LNCaP clone FGC (cell line): ENCODE data around the gene FAT1.

- RRBS, 2 experiments = no CpG with 5 or more reads among the region's 9 CpGs
Observed at GRCh38 chr4:185399336-185399983, 2.8 kb downstream of the ANKRD37 start.

GRCh38 chr4:185522869-185523068 is 12.5 kb downstream of the PDLIM3 start:
- RRBS, 2 experiments = no CpG with 5 or more reads among the region's 3 CpGs

GRCh38 chr4:185721667-185722379 is 90.2 kb downstream of the SORBS2 start:
- RRBS, 2 experiments = no CpG with 5 or more reads among the region's 7 CpGs

DNA sequence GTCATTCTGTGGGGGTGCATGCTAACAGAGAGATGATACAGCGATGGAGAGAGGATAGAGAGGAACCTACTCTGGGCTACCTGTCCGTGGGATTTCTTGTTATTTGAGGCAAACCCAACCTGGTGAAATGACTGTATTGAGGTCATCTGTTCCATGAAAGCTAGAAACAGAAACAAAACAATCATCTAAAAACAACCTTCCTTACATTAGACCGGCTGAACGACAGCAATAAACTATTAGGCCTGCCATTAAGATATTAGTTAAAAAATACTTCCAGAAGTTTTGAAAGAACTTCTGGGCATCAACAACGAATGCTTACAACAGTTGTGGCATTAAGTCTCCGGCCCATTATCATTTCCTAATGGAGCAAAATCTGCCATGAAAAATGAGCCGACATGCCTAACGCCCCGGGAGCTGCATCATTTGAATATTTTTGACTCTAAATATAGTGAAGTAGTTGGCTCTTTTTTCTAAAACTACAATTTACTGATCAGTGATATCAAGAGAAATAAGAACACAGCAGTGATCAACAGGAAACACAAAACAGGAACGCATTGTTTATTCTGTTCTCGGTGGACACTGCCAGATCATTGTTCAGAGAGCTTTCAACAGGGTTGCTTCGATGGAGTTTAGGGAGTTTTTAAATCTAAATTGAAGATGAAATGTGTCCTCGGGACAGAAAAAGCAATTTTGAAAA is 27.4 kb downstream of the SORBS2 start:
- RRBS, 2 experiments = 74 to 75% methylated on average over 5 of the region's 13 CpGs

DNA sequence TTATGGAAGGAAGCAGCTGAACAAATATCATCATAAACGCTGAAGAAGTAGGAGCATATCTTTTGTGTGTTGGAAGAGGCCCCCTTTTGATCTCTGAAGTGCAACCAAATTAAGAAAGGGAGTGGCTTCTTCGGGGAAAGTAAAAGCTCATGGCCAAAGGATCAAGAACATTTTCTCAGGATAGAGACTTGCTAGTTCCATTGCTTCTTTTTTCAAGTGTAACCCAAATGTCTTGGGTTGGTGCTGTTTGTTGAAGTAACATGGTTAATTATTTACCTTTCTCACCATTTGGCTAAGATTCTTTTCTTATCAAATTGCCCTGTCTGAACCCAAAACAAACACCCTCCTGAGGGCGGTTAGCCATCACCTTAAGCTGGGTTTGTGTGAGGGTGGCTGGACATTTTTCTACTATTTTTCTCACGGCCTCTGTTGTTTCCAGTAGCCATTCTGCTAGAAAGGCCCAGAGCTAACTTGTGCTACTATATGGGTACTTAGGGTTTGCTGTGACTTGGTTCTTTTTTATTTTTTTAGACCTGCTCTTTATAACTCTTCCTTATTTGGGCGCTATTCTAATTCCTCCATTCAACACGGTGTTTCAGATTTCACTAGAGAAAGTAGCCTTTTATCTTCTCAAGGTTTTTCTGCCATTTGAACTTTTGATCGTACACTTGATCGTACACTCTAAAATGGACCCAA is 18.6 kb upstream of the SORBS2 start:
- RRBS, 2 experiments = no CpG with 5 or more reads among the region's 8 CpGs

DNA sequence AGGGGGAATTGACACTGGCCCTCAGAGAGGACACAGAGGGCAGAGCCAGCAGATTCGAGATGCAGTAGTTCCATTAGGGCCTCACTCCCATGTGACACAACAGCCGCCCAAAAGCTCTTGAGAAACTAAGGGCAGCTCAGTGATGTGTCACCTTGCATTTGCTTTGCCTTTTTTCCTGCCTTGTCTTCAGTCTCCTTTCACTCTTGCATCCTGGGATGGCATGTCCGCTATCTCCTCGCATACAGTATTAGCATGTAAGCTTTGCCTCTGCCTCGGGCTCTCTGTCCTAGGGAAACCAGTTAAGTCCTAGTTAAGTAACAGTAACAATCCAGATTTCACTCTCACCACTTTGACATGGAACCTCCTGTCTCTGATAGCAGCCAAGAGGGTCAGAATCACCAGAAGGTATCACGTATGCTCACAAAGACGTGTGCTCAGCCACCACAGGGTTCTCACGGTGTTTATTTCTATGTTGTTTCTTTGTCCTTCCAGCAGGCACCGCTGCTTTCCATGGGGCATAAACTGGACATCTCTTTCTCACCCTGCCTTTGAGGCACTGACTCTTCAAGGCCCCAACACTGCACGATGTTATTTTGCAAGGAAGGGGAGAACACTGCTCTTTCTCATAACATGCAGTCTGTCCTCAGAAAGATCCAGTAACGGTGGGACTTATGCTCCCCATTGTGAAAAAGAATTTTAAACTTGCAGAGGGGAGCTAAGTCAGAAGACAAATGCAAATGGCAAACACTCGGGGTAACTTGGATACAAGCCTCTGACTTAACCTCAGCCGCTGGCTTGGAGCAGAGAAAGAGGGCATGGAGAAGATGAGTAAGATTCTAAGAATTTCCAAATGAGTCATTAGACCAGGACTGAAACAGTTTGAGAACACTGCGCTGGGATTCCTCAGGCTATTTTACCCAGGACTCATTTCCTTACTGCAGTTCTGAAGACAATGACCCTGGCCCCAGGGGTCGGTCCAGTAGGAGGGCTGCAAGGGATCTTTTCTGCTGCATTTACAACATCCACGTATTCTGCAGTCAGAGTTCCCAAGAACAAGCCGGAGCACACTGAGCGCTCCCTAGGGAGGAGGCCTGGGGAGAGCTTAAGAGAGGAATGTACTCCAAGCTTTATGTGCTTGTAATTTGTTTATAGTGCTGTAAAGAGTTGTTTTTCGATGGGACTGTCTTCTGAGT is 26.9 kb upstream of the SORBS2 start:
- RRBS, 2 experiments = no CpG with 5 or more reads among the region's 19 CpGs

DNA sequence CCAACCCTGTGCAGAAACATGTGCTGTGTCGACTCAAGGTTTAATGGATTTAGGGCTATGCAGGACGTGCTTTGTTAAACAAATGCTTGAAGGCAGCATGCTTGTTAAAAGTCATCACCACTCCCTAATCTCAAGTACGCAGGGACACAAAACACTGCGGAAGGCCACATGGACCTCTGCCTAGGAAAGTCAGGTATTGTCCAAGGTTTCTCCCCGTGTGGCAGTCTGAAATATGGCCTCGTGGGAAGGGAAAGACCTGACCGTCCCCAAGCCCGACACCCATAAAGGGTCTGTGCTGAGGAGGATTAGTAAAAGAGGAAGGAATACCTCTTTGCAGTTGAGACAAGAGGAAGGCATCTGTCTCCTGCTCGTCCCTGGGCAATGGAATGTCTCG is 18.8 kb upstream of the TLR3 start:
- RRBS, 2 experiments = no CpG with 5 or more reads among the region's 10 CpGs

DNA sequence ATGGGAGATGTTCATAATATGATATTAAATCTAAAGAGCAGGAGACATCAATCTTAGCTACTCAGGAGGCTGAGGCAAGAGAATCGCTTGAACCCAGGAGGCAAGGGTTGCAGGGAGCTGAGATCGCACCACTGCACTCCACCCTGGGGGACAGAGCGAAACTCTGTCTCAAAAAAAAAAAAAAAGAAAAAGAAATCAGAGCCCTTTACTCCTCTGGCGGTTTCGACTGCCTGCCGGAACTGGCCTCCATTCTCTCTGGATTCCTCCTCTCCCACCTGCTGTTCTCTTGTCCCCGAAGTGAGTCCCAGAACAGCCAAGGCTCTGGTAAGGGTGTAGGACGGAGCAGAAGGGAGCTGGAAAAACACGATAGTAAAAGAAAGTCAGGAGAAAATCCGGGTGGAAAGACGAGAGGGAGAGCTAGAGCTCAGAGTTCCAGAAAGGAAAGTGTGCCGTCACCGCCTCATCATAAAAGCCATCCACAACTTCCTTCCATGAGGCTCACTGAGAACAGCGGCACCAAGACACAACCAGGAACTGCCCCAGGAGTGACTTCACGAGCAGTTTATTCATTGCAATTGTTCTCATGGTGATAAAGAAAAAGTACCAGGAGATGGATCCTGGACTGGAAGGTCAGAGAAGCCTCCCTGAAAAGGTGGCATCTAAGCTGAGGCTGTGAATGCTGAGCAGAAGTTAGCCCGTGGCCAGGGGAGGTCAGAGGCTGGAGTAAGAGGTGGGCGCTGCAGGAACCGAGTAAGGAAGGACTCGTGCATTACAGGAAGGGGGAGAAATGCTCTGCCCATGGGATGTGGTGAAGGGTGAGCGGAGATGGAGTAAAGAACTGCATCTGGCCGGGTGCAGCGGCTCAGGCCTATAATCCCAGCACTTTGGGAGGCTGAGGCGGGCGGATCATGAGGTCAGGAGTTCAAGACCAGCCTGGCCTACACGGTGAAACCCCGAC is 12.4 kb downstream of the TLR3 start:
- RRBS, 2 experiments = no CpG with 5 or more reads among the region's 26 CpGs

DNA sequence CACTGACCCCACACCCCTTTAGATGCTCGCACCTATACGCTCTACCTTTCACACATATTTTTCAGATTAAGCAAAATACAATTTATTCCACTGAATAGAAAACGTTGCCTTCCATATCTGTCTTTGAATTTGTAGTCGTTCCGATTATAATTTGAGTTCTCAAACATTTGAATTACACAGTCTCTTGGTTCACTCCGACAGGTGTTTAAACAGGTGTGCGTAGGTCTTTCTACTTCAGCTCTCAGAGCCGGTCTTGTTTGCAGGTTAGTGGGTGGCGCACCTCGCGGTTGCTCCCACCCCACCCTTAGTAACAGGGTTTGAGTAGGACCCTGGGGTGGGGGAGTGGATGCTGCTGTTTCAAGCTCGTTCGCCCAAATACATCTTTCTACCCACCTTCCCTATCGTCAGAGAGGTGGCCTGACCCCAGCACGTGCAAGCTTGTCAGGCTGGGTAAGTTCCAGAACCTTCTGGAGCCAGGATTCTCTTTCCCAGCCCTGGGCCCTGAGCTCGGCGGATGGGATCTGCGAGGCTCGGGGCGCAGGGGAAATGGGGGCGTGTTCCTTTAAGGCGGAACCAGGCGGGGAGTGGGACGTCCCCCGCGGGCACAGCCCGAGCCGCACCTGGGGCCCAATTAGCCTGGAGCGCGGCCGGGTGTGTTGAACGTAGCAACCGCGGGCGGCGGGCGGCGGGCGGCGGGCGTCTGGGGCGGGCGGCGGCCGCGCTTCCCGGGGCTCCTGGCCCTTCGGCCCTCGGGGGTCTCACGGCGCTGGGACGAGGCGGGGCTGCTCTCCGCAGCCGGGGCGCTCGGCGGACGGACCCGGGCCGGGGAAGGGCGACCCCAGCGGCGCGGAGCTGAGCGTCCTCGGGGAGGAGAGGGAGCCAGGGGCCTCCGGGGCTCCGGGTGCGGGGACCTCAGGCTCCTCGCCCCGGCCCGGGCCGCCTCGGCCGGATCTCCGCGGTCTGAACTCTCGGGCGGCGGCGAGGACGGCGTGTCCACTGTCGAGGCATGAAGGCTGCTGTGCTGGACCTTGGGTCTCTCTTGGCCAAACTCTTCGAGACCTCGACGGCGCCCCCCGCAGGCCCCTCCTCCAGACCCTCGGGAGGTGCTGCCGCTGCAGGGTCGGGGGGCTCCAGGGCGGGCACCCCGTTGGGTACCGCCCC is 35.5 kb downstream of the TLR3 start:
- RRBS, 2 experiments = 63 to 73% methylated on average over 27 of the region's 96 CpGs

DNA sequence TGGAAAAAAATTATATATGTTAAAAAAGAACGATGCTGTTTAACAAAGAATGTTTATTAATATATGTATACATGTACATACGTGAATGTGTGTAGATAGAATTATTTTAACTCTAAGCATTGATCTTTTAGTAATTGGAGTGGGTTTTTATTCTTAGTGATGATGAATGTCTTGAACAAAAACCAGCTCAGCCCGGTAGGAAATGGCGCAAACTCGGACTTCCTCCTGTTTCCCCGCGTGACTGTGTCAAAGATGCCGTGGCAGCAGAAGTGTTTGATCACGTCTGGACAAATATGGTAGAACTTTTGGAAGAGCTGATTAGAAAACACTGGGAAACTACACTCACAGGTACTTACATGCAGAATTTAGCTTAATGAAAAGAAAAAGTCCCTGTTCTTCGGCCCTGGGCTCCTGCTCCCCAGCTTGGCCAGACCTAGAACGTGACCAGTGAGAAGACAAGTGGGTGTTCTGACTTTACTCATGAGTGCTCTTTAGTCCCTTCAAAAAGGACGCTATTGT is 35.5 kb upstream of the CYP4V2 start:
- RRBS, 2 experiments = no CpG with 5 or more reads among the region's 12 CpGs

DNA sequence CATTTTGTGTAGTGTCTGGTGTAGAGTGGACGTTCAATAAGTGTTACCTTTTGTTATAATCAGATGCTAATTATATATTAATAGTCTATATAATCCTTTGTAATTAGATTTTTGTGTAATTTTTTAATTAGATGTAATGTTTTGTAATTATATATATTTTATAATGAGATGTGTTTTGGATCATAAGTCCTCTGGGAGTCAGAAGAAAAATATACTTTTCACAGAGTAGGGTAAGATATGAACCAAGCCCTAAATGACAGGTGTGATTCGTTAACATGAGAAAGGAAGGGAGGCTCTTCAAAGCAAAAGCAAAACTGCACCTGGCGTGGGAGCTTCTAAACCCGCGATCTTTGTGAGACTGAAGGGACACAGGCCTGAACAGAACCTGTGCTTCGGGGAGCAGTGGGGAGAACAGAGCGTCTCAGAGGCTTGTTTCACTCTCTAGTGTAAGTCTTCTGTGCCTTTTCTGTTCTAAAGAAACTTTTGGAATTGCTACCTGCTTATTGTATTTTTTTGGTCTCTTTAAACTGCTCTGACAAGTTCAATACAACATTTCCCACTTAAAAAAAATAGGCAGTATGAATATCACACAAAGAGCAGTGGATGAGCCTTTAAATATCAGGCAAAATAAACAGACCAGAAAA is 30.3 kb upstream of the CYP4V2 start:
- RRBS, 2 experiments = no CpG with 5 or more reads among the region's 7 CpGs

DNA sequence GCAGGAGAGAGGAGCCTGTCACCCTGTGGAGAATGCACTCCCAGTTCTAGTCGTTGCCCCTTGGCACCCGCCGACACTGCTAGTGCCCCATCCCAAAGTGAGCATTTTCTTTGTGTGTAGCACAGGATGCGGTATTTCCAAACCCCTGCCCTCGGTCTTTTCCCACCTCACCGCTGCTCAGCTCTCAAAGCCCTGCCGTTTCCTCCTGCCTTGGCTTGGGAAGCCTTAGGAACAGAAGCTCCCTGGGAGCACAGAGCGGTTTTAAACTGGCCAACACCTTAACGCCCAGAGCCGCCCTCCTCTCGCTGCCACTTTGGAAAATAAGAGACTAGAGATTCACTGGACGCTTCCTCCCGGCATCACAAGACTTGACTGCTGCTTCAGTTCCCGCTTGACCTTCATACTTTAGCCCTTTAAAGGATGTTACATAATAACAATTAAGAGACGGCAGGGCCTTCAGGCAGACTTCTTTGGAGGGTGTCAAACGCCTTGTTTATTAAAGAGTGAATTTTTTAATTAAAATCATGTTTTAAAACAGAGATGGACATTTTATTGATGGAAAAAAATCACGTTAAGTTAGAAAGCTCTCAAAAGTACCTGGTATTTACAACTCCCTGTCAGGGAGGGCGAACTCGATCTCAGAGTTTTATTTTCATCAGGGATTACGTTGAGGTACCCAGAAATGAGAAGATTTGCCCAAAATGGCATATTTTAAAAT is 924 bp downstream of the CYP4V2 start:
- RRBS, 2 experiments = no CpG with 5 or more reads among the region's 20 CpGs

- RRBS, 2 experiments = no CpG with 5 or more reads among the region's 14 CpGs
Observed at GRCh38 chr4:186258095-186258738, 7.8 kb upstream of the F11 start.

GRCh38 chr4:186259912-186260592 is 5.9 kb upstream of the F11 start:
- RRBS, 2 experiments = no CpG with 5 or more reads among the region's 7 CpGs

GRCh38 chr4:186260593-186261554 is 5.1 kb upstream of the F11 start:
- RRBS, 2 experiments = 63 to 80% methylated on average over 1 of the region's 14 CpGs

GRCh38 chr4:186619965-186621215 is 65.0 kb upstream of the MTNR1A start:
- RRBS, 2 experiments = no CpG with 5 or more reads among the region's 33 CpGs

GRCh38 chr4:186636324-186636969 is 81.1 kb upstream of the MTNR1A start:
- RRBS, 2 experiments = no CpG with 5 or more reads among the region's 14 CpGs

GRCh38 chr4:186697748-186698474 is 25.7 kb downstream of the FAT1 start:
- RRBS, 2 experiments = no CpG with 5 or more reads among the region's 18 CpGs

GRCh38 chr4:186723457-186724512 is at the start of gene FAT1:
TSS of gene FAT1 (minus strand) at chr4:186723856.
- RRBS, 2 experiments = 1 to 2% methylated on average over 62 to 69 of the region's 113 CpGs

GRCh38 chr4:186843844-186844698 is 120.4 kb upstream of the FAT1 start:
- RRBS, 2 experiments = no CpG with 5 or more reads among the region's 10 CpGs